Endothelial cell (in vitro differentiated cells): ENCODE results near the genes PDZD2, MTMR12, C1QTNF3 and DNAJC21.

DNA sequence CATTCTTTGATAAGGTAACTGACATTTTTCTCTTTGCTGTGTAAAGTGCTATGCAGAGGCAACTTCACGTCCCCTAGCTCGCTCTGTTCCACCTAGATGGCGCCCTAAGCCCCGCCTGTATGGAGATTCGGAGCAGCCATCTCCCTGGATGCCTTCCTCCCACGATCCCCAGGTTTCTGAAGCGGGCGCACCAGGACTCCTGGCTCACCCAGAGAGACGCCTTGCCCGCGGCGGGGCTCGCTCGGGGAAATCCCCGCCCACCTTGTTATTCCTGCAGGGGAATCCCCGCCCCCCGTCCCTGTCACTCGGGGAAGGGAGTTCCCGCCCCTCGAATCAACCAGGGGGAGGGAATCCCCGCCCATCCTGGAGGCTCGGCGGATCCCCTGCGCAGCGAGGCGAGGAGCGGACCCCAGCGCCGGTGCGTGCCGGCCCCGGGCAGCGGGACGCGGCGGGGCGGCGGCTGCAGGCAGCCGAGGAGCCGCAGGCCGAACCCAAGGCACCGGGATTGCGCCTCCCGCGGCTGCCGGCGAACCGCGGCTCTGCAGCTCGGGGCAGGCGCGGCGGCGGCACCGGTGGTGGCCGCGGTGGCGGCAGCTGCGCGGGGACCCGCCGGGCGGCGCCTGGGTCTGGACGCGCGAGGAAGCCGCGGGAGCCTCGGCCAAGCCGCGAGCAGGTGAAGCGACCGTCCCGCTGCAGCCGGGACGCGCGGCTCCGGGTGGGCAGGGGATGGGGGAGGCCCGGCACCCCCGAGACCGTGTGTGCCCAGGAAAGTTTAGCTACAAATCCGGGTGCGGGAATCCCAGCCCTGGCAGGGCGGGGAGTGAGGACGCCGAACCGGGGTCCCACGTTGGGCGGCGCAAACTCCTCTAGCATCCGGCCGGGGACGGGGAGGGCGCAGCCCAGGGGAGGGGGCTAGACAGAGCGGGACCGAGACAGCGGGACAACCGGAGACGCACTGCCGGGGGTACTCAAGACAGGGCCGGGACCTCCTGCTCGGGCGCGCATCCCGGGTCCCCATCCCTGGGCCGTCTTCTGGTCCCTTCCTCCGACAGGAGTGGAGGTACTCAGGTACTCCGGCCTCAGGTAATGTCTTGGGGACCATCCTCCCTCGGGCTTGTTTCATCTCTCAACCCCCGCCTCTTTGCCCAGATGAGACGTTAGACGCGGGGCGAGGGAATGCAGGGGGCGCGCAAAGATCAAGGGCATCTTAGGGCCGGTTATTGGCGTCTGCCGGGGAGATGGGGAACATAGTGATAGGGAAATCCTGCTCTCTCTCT, at the start of gene PDZD2:
TSS of gene PDZD2 (plus strand) at position 367 of the 1,277 bp plus-strand sequence.
- PRO-cap, result bidirectional peak, plus-strand start at position 412 of the sequence, minus-strand start at position 178 of the sequence; bidirectional peak, plus-strand start at position 542 of the sequence, minus-strand start at position 507 of the sequence

DNA sequence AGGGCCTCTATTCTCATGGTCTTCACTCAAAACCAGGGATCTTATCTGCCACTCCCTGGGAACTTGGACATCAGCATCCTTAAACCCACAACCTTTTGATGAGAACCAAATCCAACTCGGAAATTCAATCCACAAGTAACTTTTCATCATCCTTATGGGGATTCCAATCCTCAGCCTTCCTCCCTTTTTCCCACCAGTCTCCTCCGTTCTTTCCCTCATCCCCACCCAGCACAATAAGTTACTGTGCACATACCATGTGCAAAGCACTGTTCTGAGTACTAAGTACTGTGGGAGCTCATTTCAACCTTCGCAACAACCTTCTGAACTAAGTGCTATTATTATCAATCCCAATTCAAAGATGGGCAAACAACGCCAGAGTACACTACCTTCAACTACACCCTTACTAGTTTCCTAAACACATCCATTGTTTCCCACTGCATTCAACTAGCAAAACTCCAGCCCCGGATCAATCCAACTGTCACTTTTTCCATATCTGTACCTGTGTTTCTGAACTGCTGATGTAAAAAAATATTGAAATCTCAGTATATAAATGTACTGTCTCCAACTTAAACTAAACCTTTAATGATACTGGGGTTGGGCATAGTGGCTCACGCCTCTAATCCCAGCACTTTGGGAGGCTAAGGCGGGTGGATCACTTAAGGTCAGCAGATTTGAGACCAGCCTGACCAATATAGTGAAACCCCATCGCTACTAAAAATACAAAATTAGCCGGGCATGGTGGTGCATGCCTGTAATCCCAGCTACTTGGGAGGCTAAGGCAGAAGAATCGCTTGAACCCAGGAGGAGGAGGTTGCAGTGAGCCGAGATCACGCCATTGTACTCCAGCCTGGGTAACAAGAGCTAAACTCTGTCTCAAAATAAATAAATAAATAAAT, 16.8 kb downstream of the GOLPH3 start:
- PRO-cap, result no peak

- PRO-cap, result no peak
Observed at GRCh38 chr5:32165271-32166306, 8.5 kb downstream of the GOLPH3 start.

- PRO-cap, result no peak
Observed at GRCh38 chr5:32204075-32204586, 30.0 kb upstream of the GOLPH3 start.

DNA sequence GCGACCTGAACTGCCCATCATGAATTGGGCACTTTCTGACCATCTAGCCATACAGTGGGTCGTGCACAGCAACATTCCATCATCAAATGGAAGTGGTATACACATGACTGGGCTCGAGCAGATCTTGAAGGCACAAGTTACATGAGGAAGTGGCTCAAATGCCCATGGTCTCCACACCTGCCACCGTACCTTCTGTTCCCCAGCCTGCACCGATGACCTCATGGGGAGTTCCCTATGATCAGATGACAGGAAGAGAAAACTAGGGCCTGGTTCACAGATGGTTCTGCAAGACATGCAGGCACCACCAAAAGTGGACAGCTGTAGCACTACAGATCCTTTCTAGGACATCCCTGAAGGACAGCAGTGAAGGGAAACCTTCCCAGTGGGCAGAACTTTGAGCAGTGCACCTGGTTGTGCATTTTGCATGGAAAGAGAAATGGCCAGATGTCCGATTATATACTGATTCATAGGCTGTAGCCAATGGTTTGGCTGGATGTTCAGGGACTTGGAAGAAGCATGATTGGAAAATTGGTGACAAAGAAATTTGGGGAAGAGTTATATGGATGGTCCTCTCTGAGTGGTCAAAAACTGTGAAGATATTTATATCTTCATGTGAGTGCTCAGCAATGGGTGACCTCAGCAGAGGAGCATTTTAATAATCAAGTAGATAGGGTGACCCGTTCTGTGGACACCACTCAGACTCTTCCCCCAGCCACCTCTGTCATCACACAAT, 21.6 kb downstream of the MTMR12 start:
- PRO-cap, result no peak

- PRO-cap, result bidirectional peak, plus-strand start at chr5:32312648, minus-strand start at chr5:32312649; bidirectional peak, plus-strand start at chr5:32313315, minus-strand start at chr5:32312969
Observed at GRCh38 chr5:32312418-32313229, at the start of gene MTMR12. Gene MTMR12, minus strand, starts transcription at chr5:32312939.

GRCh38 chr5:32388452-32388776, 56.1 kb downstream of the ZFR start:
- PRO-cap, result no peak

GRCh38 chr5:32595201-32596020, 10.1 kb downstream of the SUB1 start:
- PRO-cap, result no peak

DNA sequence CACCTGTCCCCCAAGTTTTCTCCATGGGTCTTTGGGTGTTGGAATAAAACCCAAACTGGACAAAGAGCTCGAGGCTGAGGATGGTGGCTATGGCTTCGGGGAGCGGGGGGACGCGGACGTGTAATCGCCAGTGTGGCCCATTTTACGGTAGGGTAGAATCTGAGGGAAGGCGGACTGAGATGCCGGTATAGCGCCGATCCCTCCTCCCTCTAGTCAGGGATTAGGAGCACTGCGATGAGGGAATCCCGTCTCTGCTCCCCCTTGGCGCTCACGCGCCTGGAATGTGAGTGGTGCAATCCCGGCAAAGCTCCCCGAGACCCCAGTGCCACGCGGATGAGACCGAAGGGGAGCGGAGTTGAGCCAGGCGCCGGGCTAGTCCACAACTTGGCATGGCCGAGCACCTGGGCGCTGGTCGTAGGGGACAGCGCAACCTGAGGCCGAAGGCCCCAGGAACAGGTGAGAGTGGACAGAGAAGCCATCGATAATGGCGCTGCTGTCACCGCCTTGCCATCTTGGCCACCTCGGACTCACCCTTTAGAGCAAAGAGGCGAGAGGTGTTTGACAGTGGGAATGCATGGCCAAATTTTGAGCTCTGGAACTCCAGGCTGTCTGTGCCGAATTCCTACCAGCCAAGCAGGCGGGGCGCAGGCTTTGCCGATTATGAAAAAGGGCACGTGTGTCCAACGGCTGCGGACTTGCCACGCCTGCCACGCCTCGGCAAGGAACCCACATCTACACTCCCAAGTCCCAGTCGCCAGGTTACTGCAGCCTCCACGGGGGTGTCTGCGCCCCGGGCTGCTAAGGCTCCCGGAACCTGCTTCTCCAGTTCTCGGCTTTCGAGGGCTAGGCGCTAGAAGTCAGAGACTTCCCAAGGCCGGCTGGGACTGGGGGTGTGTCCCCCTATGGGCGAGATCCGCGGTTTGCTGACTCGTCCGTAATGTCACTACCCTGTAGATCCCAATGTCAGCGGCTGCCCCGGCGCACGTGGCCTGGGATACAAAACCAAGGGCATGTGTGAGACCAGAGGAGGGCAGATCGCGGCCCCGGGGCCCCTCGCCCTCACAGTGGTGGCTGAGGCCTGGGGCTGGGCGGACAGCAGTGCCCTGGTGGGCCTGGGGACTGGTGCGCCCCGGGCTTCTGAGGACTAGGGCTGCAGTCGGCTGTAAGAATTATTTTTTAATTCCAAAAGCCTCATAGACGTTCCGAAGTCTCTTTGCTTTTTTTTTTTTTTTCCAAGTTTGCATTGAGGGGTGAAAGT, 2.6 kb downstream of the NPR3 start:
- PRO-cap, result no peak

- PRO-cap, result no peak
Observed at GRCh38 chr5:33161857-33162251, 278.9 kb upstream of the TARS1 start.

DNA sequence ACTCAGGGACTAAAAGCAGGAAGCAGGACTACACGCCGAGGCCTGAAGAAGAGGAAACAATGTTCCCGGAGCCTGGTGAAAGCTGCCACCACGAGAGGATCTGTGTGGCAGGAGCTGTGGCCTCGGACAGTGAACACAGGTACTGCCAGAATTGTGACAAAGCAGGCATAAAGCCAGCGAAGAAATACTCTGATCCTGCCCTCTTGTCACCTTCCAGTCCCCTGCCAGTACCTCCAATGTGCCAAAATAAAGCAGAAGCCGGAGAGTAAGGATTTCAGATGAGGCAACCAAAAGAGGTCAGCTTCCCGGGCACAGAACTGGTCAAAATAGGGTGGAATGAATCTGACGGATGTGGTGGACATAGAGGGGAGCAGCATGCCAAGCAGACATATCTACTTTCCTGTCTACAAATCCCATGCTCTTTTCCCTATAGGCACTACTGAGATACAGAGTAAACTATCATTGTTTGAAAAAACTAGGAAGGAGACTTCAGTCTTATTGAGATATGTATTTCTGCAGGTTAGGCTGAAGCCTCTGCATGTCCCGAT, 211.5 kb upstream of the TARS1 start:
- PRO-cap, result unidirectional peak, plus-strand start at position 59 of the sequence

DNA sequence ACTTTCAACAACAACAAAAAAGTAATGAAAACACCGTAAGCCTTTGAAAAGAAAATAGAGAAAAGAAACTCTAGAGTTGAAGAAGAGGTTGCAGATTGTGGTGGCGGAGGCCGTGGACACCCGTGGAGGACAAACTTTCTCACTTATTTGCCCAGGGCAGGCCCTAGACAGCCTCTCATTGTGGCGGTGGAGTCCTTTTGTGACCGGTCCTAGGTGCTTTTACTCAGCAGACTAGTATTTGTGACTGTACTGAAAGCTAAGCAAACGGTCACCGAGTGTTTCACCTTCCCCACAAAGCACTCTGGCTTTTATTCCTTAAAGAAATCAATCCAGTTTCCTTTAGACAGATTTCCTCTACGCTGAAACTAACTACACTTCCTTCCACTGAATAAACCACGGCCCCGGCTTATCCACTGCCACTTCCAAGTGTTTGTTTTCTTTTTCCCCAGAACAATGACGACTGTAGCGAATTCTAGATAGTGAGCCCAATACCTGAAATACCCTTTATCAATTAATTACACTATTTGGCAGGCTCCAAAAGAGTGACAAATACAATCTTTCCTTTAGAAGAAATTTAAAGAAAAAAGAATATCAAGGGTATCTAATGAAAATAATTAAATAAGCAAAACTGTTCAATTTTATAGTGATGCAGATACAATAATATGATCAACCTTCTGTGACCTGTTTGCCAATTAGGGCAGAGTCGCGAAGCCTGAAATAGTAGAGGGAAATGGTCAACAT, 210.1 kb upstream of the TARS1 start:
- PRO-cap, result bidirectional peak, plus-strand start at position 448 of the sequence, minus-strand start at position 282 of the sequence

DNA sequence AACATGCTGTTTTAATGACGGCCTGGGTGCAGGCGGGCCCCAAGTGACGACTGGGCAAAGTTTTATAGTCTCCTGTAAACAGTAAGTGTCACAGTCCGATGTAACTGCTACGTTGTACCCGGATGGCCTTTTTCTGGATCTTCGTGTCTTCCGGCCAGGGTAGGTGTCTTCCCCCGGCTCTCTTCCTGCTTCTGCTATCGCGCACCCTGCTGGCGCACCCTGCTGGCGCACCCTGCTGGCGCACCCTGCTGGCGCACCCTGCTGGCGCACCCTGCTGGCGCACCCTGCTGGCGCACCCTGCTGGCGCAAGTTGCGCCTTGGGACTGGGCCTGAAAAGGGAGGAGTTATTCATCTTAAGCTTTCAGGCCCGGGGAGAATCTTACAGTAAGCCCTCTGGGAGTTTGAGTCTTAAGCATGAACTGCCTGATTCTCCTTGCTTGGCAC, 142.9 kb upstream of the TARS1 start:
- PRO-cap, result no peak

DNA sequence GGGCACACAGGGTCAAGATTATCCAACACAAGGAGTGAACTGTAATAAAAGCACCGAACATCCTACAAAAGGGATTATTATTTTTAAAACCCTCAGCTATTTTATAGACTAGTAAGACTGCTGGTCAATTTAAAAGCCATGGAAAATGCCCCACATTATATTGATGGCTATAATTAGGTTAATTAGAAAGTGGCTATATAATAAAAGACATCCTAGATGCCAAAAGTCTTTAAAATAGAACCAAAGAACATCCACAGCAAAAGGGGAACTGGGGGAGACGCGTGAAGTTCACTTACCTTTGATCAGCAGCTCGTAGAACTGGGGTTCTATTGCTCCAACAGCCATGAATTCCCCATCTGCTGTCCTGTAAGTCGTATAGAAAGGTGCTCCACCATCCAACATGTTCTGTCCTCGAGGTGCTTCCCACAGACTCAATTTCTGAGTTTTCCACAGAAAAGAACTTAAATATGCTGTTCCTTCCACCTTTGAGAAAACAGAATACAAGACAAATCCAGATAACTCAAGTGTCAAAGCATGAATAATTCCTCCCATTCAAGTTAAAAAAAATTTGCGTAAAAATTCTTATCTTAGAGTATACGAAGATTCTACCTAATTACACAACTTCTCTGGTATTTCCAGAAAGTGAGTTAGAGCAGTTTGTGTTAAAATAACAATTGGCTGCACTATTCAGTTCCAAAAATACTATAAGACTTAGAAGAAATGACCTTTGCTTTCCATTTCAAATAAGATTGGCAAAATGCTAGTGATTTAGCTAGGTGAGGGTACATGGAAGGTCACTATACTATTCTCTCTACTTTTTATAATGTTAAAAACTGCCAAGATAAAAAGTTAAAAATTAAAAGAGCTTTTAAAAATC, 9.3 kb downstream of the AMACR start:
- PRO-cap, result no peak

DNA sequence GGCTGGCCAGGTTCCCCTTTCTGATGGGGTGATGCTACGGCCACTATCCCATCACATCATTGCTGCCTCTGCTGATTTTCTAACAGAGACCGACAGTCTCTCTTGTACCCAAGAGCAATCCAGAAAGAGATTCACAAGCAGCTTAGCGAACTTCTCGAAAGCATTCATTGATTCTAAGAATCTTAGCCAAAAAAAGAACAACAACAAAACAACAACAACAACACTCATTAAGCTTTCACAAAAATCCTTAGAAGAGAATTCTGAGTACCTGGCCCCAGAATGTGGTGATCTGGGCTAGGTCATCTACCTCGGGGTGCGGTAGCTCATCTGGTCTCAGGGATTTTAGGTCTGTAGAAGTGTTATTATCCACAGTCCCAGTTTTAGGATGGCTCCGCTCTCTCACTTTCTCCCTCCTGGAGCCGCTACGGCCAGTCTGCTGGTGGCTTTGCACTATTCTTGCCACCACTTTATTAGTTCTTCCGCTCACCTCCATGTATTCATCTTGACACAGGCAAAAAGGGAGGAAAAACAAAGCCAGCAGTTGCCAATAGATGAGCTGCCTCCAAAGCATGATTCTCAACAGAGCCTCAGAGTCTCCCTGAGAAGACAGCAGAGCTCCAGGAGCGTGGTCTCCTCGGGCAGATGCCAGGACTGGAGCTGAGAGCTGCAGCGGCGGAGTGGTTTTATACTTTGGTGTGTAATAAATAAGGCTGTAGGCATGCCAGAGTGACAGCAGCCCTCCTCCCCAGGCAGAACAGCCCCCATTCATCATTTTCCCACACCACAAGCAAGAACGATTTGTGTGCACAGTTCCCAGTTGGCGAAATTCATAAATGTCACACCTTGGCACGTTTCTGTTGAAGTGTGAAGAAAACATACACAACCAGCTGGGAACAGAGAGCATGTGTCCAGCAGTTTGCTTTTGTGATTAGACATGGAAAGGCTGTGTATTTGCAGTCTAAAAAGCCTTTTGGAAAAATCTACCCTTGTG, at the start of gene C1QTNF3:
TSS of gene C1QTNF3 (minus strand) at position 659 of the 991 bp plus-strand sequence.
- PRO-cap, result no peak

- PRO-cap, result no peak
Observed at GRCh38 chr5:34411767-34411966, 244.5 kb upstream of the RAI14 start.

- PRO-cap, result no peak
Observed at GRCh38 chr5:34501946-34502374, 154.2 kb upstream of the RAI14 start.

DNA sequence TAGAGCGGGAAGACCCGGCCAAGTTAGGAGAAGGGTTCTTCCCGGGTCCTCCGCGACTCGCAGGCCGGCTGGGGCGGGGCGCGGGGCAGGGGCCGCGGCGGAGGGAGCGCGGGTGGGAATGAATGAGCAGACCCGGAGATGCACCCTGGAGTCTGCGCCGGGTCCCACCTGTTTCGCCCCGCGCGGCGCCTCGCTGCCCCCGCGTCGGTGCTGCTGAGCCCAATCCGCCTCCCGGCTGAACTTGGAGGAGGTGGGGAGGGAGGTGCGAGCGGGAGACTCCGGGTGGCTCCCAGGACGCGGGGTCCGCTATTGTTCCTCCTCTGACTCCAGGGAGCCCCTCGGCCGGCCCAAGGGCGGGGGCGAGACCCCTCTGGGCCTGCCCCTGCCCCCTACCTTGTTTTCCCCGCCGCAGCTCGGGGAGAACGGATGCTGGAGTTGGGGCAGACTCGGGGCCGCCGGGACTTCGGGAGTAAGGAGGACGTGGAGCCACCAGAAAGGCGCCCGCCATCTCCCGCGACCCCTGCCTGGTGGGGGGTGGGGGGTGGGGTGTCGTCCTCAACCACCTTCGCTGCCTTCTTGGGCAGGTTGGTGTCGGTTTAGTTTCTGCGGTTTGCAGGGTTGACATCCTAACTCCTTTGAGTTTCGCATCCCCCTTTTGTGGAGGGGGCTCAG, 718 bp downstream of the RAI14 start:
- PRO-cap, result bidirectional peak, plus-strand start at position 223 of the sequence, minus-strand start at position 210 of the sequence; bidirectional peak, plus-strand start outside the sequence, minus-strand start at position 529 of the sequence

DNA sequence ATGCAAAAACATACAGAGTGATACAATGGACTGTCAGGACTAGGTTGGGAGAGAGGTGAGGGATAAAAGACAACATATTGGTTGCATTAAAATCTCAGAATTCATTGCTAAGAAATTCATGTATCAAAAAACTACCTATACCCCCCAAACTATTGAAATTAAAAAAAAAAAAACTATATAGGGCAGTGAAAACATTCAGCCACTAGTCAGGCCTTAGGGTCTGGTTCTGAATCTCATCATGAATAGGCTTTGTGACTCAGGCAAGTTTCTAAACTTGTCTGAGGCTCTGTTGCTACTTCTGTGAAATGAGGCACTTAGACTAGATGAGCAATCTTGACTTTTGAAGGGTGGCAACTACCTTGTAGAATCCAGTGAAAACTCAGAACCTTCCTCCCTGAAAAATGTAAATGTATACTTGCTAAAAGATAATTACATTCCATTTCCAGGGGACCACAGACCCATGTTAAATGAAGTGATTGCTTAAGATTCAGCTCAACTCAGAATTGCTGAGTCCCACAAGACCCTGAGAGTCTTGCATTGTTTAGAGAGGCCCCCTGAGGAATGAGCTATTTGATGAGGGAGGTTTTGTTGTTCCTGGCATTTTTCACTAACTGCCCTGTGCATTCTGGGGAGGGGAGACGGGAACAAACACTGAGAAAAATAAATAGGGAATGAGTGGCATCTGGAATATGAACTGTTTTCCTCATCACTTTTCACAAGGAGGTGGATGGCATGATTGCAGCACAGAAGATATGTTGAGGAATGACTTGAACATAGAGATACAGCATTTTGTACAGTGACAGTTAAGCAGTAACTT, 29.5 kb downstream of the RAI14 start:
- PRO-cap, result bidirectional peak, plus-strand start at position 623 of the sequence, minus-strand start at position 563 of the sequence

- PRO-cap, result bidirectional peak, plus-strand start at chr5:34929539, minus-strand start at chr5:34929262
Observed at GRCh38 chr5:34928843-34929724, at the start of gene DNAJC21. Gene DNAJC21, plus strand, starts transcription at chr5:34929559.